ENCODE measurements around a stretch of chr13.

DNA sequence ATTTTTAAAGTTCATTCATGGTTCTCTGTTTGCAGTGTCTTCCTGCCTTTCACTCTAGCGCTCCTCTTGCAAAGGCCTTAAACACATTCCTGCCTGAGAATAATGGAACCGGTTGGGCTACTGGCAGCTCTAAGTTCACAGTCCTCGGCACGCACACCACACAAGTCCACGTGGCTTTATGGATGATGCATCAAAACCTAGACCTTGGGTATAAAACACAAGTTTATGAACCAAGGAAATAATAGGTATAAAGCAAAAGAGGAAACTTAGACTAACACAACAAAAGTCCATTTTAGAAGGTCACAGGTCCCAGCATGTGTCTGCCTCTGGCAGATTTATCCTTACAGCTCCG, 65.9 kb downstream of the LHFPL6 start:
- RRBS, result no CpG with 5 or more reads among the region's 6 CpGs

DNA sequence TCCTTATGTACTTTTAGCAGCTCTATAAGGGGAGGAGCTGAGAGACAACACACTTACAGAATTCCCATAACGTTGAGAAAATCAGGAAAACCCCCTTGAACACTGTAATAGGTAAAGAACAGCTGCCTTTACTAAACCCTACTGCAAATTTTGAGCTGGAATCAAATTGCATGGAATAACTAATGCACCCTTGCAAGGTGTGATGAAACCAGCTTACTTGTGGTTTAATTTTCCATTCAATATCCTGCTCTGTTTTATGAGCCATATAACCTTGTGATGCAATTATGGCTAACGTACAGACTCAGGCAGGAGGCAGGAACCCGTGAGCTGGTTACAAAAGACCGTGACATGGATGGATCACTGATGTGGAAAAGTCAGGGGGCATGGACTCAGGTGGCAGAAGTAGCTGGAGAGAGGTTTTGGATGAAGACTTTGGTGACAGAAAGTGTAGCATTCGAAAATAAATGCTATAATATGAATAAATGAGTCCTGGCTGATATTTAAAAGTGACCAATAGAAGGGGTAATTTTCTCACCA, 438.6 kb downstream of the COG6 start:
- RRBS, result no CpG with 5 or more reads among the region's 5 CpGs

DNA sequence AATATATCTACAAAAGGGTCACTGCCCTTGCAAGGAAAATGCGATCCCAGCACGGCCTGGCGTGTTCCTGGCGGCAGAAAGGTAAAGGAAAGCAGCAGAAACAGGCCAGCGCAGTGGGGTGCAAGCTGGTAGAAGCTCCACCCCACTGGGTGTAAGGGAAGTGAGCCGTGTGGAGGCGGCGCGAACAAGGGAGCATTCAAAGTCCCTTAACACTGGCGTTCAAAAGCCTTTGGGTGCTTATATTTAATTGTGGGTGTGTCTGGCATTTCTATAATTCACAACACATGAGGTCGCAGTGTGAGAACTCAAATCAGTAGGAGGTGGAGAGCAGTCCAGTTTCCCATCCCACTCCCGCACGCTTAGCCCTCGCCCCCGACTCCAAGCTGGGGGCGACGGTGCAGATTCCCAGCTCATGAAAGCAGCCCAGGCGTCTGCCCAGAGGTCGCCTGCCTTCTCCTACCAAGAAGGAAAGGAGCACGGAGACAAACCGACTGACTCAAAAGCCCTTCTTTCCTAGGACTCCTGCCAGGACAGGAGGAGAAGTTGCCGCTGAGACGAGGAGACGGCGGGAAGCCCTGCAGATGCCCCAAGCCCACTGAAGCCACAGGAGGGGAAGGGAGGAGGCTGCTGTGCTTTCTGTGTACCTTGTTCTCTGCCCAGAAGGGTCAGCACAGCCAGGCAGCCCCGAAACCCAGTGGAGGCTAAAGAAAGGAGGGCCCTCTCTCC, 478.3 kb downstream of the FOXO1 start:
- RRBS, result no CpG with 5 or more reads among the region's 26 CpGs

- RRBS, result no CpG with 5 or more reads among the region's 3 CpGs
These were observed 474.0 kb downstream of the FOXO1 start for GRCh38 chr13:40192465-40192788.

GRCh38 chr13:40313890-40314171, 352.6 kb downstream of the FOXO1 start:
- RRBS, result no CpG with 5 or more reads among the region's 2 CpGs

DNA sequence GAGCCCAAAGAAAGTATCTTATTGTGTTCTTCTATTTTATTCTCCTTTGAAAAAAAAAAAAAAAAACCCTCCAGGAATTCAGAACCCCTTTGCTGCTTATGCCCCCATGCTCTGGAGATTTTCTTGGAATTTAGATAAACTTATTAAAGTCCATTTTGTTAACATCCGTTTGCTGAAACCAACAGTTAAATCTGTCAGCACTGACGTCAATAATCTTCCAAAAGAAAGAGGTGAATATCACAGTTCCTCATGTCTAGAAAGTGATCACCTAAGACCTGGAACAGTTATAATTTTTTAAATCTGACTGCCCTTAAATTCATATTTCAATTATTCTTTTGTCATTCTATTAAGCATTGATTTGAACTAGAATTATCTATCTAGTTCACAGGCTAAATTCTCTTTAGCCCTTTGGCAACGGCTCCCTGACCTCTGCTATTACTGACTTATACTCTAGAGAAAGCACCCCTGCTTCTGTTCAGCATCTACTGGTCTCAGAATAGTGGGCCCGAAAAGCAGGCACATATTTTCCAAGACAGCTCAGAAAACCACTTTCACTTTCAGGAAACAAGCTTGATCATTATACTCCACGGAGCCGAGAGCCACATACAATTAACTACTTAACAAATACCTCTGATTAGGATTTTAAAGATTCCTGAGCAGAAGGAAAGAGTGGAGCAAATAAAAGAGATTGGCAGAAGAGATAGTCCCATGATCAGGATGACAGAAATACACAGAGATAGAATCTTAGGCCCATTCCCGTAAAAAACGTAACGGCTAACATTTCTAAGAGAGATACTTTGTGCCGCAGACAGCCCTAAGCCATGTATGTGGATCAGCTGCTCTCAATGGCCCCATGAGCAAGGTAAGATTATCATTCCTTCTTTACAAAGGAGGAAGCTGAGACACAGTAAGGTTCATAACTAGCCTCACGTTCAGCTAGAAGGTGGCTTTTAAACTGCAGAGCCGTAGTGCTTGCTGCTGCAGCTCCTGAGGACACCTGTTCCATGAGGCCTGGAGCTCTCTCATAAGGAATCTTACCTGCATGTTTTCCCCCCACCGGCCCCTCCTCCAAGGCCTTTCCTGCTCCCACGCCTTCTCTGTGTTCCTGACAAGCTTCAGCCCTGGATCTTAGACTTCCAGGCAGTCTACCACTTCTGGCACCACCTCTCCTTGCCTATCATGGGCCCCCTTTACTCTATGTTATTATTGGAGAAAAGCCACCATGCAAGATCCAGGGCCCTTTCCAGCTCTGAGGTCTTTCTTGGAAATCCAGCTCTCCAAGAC, 227.4 kb downstream of the FOXO1 start:
- RRBS, result no CpG with 5 or more reads among the region's 14 CpGs

GRCh38 chr13:40470541-40471074, 195.8 kb downstream of the FOXO1 start:
- RRBS, result no CpG with 5 or more reads among the region's 5 CpGs

DNA sequence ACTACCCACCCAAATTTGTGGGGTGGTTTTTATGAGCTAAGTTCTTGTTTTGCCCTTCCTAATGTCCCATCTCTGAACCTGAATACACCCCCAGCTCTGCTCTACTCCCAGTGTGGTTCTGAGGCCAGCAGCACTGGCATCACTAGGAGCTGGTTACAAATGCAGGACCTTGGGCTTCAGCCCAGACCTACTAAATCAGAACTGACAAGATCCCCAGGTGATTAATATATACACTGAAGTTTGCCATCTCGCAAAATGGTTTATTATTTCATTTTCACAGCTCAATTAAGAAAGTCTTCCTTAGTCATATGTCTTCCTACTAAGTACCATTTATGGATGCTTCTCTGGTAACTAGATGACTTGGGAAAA, 67.9 kb downstream of the FOXO1 start:
- RRBS, result no CpG with 5 or more reads among the region's 1 CpG

DNA sequence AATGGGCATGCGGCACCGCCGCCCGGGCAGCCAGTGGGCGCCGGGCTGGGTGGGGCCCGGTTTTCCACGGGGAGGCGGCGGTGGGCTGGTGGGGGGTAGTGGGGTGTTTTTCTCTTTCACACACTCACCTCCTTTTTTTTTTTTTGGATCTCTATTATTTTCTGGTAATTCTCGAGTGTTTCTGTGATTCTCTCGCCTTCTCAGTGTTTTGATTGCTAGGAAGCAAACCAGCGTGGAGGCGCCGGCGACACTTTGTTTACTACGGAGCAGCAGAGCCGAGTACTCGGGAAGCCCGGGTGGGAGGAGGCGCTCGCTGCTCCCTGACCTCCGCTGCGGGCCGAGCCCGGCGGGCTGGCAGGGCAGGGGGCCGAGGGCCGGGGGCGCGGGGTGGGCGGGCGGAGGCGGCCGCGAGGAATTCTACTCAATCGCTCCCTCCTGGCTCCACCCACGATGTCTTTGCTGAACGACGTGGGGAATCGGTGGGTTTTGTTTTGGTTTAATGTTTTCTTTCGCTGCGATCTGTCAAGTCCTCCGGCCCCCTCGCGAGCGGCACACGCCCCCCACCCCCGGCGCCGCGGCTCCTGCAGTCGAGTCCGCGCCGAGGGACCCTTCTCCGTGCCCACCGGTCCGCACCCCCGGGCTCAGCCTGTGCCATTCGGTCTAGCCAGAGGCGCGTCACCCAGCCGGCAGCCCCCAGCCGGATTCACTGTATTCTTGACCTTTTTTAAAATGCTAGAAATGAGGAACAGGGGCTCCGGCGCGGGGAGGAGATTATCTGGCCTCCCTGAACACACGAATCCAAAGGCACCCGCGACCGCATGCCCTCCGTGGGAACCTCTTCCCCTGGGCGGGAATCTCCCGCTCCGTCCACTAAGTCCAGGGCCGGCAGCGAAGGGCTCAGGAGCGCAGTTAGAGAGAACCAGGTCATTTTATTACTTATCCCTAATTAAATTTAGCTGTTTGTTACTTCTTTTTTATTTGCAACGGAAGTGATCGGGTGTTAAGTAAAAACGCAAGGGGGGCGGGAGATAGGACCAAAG, 587 bp upstream of the FOXO1 start:
- RRBS, result 9% methylated on average over 31 of the region's 83 CpGs

DNA sequence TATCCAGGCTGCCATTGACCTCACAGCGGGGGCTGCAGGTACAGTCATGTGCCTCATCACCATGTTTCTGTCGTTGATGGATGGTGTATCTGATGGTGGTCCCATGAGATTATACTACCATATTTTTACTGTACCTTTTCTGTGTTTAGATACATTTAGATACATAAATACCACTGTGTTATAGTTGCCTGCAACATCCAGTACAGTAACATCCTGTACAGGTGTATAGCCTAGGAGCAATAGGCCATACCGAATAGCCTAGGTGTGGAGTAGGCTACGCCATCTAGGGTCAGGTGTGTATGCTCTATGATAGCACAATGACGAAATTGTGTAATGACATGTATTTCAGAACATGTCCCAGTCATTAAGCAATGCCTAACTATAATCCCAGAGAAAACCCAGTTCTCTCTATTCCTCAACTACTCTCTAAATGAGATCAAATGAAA, 3.9 kb downstream of the SLC25A15 start:
- RRBS, result no CpG with 5 or more reads among the region's 5 CpGs

DNA sequence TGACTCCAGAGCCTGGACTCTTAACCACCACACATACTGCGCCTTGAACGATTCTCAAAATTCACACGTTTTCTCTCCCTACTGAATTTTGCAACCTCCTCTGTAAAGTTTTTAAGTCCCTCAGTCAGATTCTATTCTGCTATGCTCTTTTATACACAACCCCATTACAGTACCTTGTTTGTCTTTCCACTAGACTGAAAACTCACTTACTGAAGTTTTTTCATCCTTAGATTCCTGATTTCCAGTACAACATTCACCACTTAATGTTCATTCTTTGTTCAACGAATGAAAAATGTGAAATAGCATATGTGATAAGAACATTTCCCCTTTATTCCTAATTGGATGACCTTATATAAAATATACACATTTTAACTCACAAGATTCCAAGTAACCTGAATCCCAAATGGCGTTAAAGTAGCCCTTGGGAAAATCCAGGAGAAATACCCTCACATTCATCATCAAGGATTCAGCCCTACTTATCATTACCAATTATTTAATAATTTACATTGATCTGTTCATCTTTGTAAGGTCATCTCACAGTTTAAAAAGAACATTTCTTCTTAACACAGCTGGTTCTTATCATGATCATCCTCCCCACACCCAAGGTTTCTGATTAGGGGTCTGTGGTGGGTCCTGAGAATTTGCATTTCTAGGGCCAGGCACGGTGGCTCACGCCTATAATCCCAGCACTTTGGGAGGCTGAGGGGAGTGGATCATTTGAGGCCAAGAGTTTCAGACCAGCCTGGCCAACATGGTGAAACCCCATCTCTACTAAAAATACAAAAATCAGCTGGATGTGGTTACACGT, 101.7 kb downstream of the ELF1 start:
- RRBS, result no CpG with 5 or more reads among the region's 8 CpGs

DNA sequence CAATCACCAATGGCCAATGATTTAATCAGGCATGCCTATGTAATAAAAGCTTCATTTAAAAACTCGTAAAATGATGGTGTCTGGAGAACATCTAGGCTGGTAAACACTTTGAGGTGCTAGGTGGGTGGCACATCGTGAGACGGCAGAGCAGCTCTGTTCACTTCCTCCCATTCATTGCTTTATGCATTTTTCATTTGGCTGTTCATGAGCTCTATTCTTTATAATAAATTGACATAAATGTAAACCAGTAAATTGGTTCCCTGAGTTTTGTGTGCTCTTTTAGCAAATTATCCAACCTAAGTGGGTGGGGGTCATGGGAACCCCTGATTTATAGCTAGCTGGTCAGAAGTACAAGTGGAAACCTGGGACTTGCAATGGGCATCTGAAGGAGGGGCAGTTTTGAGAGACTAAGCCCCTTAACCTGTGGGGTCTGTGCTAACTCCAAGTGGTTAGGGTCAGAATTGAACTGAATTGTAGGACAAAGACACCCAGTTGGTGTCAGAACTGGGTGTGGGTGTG, 90.0 kb downstream of the ELF1 start:
- RRBS, result no CpG with 5 or more reads among the region's 3 CpGs

DNA sequence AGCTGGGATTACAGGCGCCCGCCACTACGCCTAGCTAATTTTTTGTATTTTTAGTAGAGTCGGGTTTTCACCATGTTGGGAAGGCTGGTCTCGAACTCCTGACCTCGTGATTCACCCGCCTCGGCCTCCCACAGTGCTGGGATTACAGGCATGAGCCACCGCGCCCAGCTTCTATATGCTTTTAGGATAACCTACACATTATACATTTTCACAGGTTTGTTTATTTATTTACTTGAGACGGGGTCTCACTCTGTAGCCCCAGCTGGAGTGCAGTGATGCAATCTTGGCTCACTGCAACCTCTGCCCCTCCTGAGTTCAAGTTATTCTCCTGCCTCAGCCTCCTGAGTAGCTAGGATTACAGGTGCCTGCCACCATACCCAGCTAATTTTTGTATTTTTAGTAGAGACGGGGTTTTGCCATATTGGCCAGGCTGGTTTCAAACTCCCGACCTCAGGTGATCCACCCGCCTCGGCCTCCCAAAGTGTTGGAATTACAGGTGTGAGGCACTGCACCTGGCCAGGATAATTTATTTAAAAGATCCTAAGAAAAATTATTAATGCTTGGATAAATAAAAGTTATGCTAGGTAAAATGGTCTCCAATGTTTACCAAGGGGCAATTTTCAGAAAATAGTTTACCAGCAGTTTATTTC, 81.4 kb downstream of the ELF1 start:
- RRBS, result no CpG with 5 or more reads among the region's 15 CpGs

GRCh38 chr13:40984622-40985401, 34.3 kb downstream of the ELF1 start:
- RRBS, result no CpG with 5 or more reads among the region's 3 CpGs

DNA sequence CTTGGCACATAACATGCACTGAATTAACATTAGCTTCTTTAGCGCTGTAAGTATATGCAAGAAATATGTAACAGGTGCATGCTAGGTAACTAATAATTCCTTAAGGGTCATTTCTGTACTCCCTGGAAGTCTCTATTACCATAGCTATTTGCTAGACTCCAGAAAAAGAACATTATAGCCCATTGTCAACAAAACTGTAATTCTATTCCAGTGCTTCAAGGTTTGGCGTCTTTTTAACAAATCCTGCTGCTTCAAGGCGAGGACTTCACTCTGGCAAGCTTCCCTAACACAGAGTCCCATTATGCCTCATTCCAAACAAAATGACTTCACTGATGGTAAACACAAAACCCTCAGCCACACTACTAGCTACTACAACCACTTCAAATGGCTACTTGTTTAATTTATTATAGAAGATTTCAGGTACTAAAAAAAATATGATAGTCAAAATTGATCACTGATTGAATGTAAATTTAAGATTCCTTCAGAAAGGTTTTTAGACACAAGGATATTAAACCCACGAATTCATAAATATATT, 32.7 kb downstream of the ELF1 start:
- RRBS, result no CpG with 5 or more reads among the region's 4 CpGs

DNA sequence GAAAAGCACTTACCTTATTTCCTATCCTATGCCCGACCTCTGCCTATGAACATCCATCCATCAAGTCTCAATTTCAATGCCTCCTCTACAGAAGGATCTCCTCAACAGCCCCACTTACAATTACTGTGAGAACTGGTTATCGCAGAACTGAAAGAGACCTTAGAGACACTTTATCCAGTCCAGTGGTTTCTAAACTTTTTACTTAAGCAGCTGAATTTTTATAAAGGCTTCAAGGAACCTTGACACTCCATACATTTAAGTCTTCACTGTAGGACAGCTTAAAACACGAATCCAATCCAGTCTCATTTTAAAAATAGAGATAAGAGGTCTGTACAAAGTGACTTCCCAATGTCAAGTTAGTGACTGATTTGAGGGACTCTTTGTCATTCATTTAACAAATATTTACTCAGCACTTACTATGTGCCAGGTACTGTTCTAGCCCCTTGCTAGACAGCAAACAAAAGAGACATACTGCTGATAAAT, 6.2 kb upstream of the ELF1 start:
- RRBS, result no CpG with 5 or more reads among the region's 3 CpGs

DNA sequence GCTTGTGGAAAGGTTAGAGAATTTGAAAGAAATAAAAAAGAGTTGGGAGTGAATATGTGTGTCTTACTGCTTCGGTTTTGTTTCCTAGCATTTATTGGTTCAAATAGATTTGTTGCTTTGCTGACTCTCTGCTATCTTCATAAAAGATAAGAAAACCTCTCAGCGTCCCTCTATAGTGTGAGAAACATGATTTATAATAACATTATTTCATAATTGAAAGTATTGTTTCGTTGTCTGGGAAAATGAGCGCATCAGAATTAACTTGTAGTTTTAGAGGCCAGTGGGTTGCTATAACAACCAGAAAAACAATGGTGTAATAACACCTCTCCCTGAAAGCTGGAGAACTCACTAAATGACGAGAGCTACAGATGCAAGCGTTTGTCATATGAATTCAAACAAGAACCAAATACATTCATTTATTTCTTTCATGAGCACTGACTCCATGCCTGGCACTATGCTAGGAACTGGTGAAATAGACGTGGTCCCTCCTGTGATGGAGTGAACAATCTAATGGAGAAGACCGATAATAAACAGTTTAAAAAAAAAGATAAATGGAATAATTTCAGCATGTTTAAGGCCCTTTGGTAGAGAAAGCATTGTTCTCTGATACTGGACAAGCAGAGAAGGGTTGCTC, 16.4 kb downstream of the KBTBD7 start:
- RRBS, result no CpG with 5 or more reads among the region's 8 CpGs

DNA sequence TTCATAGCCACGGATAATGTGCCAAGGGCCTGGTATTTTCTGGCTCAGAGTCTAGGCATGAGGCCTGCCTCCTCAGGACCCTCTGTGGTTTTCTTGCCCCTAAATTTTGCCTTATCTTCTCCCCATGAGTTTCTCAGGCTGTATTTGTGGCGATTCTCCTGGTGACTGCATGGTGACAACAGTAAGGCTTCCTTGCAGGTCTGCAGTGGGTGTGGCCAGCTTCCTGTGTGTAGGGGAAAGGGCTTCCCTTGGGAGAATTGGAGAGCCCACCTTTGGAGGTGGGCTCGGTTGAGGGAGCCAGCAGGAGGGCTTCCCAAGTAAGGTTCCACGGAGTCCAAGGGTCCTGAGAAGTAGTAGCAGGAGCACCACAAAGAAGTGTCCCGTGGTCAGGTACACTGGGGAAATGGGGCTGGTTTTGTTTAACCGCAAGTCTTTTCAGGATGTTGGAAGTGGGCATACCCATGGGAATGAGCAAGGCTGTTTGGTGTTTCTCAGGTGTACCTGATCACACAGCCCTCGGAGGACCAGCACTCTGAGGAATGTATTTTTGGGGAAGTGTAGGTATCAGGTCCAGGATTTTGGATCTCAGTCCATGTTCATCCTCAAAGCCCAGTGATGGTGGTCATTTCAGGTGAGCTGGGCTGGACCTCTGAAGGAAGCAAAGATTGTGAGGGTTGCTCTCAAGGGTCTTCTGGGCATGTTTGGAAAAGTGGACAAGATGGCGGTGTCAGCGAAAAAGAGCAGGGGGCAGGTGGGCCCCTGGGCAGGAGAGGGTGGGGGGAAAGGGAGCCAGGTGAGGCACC, 7.0 kb downstream of the RGCC start:
- RRBS, result no CpG with 5 or more reads among the region's 9 CpGs

DNA sequence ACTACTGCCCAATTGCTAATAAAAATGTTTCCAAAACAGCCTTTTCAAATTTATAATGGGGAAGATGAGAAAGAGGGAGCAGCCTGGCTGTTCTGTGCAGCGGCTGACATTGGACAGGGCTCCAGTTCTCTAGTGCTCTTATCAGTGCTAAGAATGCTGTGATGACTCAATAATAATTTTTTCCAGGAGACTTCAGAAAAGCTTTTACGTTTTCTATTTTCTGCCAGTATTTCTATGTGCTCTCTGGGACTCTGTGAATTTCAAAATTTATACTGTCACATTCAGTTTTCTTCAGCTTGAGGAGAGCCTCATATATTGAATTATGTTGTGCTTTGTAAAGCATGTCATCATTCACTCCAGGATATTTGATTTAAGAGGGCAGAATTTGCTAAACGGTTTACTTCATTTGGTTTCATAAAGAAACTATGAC, 209.6 kb downstream of the VWA8 start:
- RRBS, result no CpG with 5 or more reads among the region's 3 CpGs